Measurements from ENCODE around the genes CDKN3 and CGRRF1.

GRCh38 chr14:52351049-52351658 lies 37.0 kb downstream of the PTGER2 start:
- RRBS, result no CpG with 5 or more reads among the region's 8 CpGs

GRCh38 chr14:52399575-52400247 lies 85.6 kb downstream of the PTGER2 start:
- RRBS, result no CpG with 5 or more reads among the region's 5 CpGs

- RRBS, result no CpG with 5 or more reads among the region's 2 CpGs
These were observed 73.1 kb downstream of the FERMT2 start for GRCh38 chr14:52877674-52878131.

- RRBS, result no CpG with 5 or more reads among the region's 6 CpGs
These were observed 202.5 kb upstream of the DDHD1 start for GRCh38 chr14:53355528-53356206.

- RRBS, result no CpG with 5 or more reads among the region's 5 CpGs
These were observed 348.2 kb downstream of the BMP4 start for GRCh38 chr14:53608392-53608935.

DNA sequence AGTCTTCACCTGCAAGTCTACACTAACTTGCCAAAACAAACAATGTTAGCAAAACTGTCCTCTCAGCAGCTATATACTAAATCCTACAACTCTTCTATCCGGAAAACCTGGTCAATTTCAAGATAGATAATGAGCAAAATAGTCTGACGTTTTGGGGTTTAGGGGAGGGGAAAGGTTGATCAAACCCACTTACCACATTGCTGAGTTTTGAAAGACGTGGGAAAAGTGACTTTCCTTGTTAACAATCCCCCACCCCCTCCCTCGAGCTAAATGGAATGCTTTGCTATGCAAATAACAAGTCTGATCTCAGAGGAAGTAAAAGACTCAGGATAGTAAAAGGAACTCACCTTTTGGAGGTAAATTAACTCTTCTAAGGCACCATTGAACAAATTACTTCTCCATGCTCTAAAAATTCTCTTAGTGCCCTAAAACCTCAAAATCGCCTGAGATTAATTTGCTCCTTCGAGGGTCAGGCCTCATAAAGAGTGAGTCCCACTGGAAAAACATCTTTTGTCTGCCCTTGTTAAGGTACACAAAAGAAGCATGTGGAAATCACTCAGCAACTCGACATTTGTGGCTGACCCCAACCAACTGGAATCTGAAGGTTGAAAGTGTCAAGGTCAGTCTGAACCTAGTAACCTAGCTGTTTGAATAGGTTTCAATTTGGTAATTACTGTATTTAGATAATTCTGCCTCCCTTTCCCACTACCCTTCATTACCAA lies 13.4 kb downstream of the BMP4 start:
- RRBS, result no CpG with 5 or more reads among the region's 7 CpGs

- RRBS, result 2% methylated on average over 15 of the region's 83 CpGs
These were observed at the start of gene CDKN3 for GRCh38 chr14:54396306-54397328. CDKN3 (plus strand) TSS chr14:54397007.

GRCh38 chr14:54509188-54510018 lies at the start of gene CGRRF1:
CGRRF1 (plus strand) TSS chr14:54509906.
- RRBS, result no CpG with 5 or more reads among the region's 44 CpGs

GRCh38 chr14:54574544-54575015 lies 7.7 kb downstream of the SAMD4A start:
- RRBS, result no CpG with 5 or more reads among the region's 8 CpGs

GRCh38 chr14:54577452-54578091 lies 10.6 kb downstream of the SAMD4A start:
- RRBS, result no CpG with 5 or more reads among the region's 8 CpGs

- RRBS, result no CpG with 5 or more reads among the region's 4 CpGs
These were observed 60.2 kb downstream of the SAMD4A start for GRCh38 chr14:54627145-54627550.

- RRBS, result no CpG with 5 or more reads among the region's 10 CpGs
These were observed 69.6 kb downstream of the SAMD4A start for GRCh38 chr14:54636307-54637158.

DNA sequence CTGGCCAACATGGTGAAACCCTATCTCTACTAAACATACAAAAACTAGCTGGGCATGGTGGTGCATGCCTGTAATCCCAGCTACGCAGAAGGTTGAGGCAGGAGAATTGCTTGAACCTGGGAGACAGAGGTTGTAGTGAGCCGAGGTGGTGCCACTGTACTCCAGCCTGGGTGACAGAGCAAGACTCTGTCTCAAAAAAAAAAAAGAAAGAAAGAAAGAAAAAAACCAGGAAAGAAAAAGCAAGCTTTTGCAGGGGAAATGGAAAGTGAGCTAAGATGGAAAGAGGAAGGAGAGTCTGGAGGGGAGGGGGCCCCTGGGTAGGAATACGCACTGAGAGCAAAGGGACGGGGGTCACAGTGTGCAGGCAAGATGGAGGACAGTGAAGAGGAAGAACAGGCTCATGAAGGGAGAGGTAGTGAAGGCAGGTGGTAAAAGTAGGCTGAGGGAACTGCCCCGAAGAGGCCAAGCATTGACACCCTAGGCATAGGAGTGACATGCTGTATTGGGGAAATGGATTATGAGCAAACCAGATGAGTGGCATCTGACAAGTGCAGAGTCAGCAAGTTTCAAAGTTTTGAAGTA lies 139.6 kb downstream of the SAMD4A start:
- RRBS, result no CpG with 5 or more reads among the region's 5 CpGs

DNA sequence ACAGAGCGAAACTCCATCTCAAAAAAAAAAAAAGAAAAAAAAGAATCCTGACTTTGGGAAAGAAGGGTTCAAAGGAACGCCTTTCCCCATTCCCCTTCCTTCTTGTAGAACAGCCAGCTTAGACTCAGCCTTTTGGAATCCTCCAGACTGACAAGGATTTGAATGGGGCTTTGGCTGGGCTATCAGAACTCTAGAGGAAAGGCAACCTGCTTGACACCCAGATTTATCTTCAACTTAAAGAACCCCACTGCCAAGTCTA lies 152.0 kb downstream of the SAMD4A start:
- RRBS, result no CpG with 5 or more reads among the region's 2 CpGs

DNA sequence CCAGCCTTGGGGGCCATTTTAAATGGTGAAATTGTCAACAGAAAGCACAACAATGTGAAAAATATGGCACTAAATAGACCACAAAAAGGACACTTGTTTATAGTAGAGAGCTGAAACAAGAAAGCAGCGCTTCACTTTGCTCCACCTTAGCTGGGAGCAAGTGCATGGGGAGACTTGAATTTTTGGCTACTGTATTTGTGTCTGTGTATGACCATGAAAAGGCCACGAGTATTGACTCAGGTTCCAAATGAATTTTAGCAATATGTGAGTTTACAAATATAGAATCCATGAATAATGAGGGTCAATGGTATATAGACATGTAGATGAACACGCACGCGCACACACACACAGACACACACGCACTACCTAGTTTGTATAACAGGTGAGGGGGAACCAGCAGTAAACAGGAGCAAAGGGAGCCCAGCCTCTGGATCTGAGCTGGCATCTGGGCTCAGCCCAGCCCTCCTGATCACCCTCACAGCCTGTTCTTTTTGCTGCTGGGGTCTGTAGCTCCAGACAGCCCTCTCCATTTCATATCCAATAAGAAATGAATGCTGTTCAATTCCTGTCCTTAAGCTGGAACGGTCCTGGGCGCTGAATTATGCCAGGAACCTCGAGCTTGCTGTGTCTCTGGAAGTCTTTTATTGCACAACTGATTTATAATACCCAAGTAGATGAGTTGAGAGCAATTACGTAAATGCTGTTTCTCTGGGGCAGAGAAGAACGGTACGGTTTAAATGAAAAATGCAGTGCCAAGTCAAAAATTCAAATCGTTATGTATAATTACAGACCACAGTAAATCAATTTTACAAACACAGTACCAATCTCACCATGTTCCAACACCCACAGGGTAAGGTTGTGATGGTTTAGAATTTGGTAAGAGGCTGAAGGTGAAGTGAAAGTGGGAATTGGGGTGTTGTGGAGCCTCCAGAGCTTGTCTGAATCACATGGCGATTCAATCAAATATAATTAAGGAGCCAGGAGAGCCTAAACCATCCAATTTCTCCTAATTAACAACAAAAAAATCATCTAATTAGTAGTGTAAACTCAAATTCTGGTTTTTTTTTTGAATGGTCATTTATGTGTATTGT lies 160.9 kb downstream of the SAMD4A start:
- RRBS, result no CpG with 5 or more reads among the region's 14 CpGs

DNA sequence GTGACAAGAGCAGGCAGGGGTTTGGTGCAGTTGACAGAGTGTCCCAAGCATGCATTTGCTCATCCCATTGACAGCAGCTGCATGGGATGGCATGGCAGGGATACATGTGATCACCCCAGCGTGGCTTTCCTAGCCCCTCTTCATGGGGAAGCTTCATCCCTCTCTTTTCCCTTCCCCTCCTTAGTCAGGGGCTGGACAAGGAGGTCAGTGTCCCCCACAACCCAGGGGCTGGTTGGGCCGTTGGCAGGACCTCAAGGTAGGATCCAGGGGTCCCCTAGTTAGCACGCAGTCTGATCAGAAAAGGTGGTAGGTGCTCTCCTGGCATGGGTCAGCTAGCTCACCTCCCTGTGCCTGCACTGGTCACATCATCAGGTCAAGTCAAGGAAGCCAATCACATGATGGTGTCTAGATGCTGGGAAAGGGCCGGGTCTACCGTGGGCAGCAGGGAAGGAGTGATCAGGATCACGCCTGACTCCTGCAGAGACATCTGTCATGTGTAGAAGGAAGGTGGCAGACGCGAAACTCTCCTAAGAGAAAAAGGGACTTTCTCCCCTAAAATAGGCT lies 145.0 kb downstream of the GCH1 start:
- RRBS, result no CpG with 5 or more reads among the region's 8 CpGs

- RRBS, result no CpG with 5 or more reads among the region's 1 CpG
These were observed 43.5 kb downstream of the GCH1 start for GRCh38 chr14:54859165-54859493.

GRCh38 chr14:54884953-54885601 lies 17.5 kb downstream of the GCH1 start:
- RRBS, result no CpG with 5 or more reads among the region's 2 CpGs

GRCh38 chr14:54959172-54959531 lies 56.5 kb upstream of the GCH1 start:
- RRBS, result no CpG with 5 or more reads among the region's 4 CpGs